Parotid gland (tissue), 1 donor: Measurements from ENCODE around the genes PGM2L1, LIPT2, ARRB1 and RPS3.

DNA sequence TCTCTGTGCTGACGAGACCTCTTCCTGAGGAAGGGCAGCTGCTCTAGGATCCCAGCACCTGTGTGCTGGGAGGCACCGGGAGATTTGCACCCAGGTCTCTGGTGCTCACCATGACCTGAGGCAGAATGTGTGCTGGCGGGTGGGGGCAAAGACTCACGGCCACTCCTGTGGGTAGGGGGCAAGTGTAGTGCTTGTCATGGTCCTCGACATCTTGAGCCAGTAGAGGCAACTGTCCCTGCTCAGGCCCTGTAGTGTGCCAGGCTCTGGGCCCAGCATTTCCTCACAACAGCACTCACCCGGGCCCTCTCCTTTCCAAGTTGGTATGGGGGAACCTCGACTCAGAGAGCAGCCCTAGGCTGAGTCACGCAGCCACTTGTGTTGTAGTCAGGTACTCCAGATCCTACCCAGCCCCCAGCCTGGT, 4.0 kb downstream of the RELT start:
- PRO-cap: no peak

GRCh38 chr11:73381042-73381464, 4.9 kb downstream of the RELT start:
- PRO-cap: no peak

DNA sequence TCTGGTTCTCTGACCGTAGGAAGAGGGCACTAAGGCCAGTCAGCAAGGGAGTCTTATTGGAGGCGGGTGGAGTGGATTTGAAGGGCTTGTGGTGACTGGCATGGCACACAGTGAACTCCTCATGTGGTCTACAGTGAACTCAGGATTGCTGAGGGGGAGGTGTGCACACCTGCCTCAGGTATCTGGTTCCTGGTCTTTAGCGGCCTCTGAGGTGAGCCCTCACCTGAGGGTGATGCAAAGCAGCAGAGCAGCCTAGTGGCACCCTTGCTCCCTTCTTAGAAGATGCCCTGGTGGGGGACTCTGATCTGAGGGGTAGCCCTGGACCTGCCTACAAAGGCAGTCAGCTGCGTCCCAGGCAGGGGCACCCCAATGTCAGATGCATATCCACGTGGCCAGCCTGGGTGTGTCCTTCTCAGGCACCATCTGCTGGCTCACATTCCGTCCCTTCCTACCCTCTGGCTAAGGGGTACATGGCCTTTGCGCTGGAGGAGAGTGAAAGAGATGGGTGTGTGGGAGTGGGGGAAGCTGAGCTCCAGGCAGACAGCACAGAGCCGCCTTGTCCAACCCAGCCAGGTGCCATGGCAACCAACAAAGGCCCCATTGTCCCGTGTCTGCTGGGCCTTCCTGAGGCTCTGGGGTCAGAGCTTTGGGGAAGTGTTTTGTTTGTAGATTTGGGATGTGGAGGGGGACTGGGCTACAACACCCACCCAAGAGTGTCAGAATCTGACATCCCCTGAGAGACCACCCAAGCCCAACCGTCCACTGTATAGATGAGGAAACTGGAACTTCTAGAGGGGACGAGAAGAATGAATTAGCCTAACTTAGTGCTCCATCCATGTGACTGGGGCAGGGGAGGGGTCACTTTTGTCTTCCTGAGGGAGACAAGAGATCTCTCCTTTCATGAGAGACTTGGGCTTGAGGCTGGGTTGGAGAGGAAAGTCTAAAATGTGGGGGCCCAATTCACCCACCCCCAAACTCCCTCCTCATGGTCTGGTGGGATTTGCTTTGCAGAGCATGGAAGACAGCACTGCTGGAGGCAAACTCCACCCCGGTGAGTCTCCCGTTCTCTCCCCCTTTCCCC, 5.9 kb downstream of the PLEKHB1 start:
- PRO-cap: no peak

GRCh38 chr11:73984358-73984996, 1.8 kb upstream of the UCP2 start:
- PRO-cap: no peak

GRCh38 chr11:74141202-74141722, 29.5 kb downstream of the C2CD3 start:
- PRO-cap: no peak

GRCh38 chr11:74398206-74399449, at the start of gene PGM2L1:
Gene PGM2L1, minus strand, starts transcription at chr11:74398433.
- PRO-cap: bidirectional peak, plus-strand start at chr11:74398538, minus-strand start at chr11:74398478; bidirectional peak, plus-strand start at chr11:74398853, minus-strand start at chr11:74398728

- PRO-cap: bidirectional peak, plus-strand start at chr11:74493268, minus-strand start at chr11:74493253; bidirectional peak, plus-strand start at chr11:74493844, minus-strand start at chr11:74493681
Measured at GRCh38 chr11:74492911-74494088, at the start of gene LIPT2. Gene LIPT2, minus strand, starts transcription at chr11:74493724.

DNA sequence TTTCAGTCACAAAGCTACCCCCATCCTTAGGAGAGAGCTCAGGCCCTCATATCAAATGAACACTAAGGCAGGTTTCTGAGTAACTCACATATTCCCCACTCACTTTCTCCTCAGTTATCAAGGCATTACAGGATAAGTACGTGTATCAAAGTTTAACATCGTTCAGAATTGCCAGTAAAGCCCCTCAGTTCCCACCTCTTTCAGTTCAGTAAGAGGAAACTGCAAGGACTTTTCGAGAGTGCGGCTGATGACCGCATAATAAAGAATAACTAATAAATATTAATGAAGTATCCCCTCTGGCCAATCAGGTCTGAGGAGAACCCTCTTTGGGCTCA, 246 bp upstream of the RNF169 start:
- PRO-cap: bidirectional peak, plus-strand start outside the sequence, minus-strand start at position 202 of the sequence

- PRO-cap: no peak
Measured at GRCh38 chr11:74817307-74818362, 69.0 kb downstream of the RNF169 start.

DNA sequence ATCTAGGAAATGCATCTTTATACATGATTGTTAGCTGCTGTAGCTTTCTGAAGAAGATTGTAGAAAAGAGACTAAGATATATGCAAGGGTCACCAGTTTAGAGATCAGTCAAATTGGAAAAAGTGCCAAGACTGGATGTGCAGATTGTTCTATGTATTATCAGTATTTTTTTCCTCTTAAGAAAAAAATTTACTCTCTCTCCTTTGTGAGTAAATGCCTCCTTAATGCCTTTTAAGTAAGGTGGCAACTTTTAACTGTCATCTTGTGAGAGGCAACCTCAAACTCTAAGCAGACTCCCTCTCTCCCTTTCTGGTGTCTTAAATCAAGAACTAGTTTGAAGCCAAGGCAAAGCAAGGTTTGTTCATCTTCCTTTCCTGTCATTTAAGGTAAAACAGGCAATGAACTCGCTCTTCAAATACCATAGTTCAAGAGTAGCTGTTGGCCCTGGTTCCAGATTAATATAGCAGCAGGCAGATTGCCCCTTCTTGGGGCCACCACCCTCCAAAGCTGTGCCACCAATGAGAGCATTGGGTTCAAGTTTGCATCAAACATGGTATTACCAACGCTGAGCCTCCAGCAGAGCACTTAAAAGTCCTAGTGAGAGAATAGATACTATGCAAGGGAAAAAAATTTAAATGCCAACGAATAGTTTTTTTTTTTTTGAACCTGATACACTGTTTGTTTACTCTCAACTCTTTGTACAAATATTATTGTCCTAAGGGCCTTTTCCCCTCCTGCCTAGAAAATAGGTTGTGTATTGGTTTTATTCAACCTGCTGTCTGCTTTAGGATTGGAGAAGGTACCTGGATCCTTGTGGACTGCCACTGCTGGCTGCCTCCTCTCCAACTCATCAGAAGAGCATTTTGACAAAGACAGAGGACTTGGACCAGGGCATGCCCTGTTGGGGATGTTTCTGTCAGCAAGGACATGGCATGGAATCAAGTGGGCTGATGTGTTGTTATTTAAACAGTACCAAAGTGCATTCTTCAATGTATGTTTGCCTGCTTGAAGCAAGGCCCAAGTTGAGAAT, 93.0 kb downstream of the RNF169 start:
- PRO-cap: no peak

DNA sequence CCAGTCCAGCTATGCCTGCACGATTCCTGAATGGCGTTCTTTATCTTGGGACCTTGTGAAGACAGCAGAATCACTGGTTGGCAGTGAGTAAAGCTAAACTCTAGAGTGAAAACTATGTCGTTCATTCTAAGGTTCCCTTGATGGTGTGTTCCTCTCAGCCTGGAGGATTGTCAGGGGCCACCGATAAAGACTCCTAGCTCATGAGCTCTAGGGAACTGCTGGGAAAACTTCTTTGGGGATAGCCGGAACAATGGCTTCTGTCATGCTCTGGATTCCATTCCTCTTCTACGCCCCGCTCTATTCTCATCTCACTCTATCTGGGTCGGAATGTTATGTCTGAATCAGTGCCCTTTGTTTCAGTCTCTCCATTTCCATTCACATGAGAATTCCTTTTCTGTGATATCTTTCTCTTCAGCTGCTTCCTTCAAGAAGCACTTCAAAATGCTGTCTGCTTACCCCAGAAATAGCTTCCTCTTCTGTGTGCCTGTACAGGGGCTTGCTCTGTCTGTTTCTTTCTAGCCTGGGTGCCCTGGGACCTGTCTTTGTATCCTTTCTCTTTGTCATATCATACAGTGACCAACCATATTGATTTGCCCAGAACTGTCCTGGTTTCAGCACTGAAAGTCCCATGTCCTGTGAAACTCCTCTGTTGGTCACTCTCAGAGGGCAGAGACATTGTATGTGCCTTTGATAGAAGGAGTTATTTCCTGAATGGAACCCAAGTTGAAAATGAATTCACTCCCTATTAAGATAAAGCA, 16.9 kb upstream of the SLCO2B1 start:
- PRO-cap: no peak

GRCh38 chr11:75149728-75150506, 990 bp upstream of the SLCO2B1 start:
- PRO-cap: no peak

DNA sequence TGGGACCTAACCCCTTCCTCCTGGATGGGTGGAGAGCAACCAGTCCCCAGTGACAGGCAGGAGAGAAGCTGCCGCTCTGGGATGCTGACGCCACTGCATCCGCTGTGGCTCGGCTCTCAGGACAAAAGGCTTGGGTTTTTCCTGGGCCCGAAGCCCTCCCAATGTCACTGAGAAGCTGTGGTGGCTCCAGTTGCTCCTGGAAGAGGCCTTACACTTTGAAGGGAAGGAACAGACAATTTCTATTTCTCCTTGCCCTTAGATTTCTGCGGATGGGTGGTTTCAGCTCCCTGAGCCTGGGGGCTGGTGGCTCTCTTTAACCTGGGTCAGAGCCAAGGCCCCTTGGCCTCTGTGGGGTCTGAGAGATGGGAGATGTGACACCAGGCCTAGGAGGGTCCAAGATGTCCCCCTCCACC, 21.3 kb downstream of the TPBGL start:
- PRO-cap: no peak

GRCh38 chr11:75327901-75328560, 23.4 kb downstream of the ARRB1 start:
- PRO-cap: no peak

GRCh38 chr11:75328561-75329541, 22.6 kb downstream of the ARRB1 start:
- PRO-cap: no peak

GRCh38 chr11:75337082-75337705, 14.3 kb downstream of the ARRB1 start:
- PRO-cap: no peak

GRCh38 chr11:75351564-75352585, at the start of gene ARRB1:
Gene ARRB1, minus strand, starts transcription at chr11:75351661.
- PRO-cap: unidirectional peak, minus-strand start at chr11:75351598; unidirectional peak, minus-strand start at chr11:75351661; unidirectional peak, minus-strand start at chr11:75351706; bidirectional peak, plus-strand start at chr11:75352171, minus-strand start at chr11:75351936; bidirectional peak, plus-strand start at chr11:75352353, minus-strand start at chr11:75352317

DNA sequence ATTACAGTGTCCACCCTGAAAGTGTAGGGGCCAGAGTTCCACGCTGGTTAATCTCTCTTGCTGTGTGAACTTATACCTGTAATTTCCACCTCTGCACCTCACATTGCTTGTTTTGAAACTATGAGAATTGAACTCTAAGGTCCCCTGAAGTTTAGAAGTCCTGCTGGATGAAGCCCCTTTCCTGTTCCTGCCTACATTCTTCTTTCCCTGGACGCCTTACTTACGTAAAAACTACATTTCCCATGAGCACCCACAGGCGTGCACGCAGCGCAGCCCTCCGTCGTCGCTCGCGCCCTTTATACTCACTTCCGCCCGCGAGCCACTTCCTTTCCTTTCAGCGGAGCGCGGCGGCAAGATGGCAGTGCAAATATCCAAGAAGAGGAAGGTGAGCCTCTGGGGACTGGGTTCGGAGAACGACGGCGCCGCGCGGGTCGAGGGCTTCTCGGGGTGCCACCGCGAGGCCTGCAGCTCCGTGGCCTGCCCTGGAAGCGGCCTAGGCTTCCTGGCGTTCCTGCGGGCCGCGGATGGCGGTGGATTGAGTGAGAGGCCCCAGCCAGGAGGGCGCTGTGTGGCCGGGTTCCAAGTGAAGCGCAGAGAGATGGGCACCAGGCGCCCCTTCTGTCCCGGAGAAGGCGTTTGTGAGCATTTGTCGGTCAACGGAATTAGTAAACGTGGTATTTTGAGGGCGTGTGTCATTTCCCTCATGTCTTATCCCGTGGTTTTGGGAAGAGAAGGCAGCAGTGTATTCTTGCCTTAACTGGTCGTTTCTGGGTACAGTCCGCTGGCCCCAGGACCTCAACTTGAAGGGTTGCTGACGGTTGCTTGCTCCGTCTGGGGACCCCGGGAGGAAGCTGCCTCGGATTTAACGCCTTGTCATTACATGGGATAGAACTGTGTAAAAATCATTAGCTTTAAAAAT, at the start of gene RPS3:
TSS of gene RPS3 (plus strand) at position 326 of the 919 bp plus-strand sequence.
- PRO-cap: unidirectional peak, plus-strand start at position 337 of the sequence

DNA sequence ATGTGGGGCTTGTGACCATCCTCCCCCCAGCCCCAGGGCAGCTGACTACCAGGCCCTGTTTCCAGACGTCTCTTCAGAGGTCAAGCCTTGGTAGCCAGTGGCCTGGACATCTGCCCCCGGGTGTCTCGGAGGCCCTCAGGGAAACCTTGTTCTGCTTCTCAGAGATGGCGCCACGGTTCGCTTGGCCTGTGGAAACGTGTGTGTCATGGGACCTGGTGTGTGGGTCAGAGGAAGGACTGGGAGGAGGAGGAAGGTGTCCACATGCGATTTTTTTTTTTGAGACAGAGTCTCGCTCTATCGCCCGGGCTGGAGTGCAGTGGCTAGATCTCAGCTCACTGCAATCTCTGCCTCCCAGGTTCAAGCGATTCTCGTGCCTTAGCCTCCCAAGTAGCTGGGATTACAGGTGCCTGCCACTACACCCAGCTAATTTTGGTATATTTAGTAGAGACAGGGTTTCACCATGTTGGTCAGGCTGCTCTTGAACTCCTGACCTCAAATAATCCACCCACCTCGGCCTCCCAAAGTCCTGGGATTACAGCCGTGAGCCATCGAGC, 22.4 kb downstream of the SERPINH1 start:
- PRO-cap: unidirectional peak, minus-strand start at position 204 of the sequence

GRCh38 chr11:75719575-75720089, 2.0 kb downstream of the MOGAT2 start:
- PRO-cap: no peak